Cerebellum (tissue), 5 donors: ENCODE results near the gene ICA1.

- PRO-cap, 3 experiments = no peak in any of the 3 experiments
- RAMPAGE, long total RNA = no peak
These were observed 101.6 kb upstream of the GLCCI1 start for GRCh38 chr7:7867046-7867408.

GRCh38 chr7:8177139-8177668 is 84.8 kb downstream of the ICA1 start:
- PRO-cap, 3 experiments = no peak in any of the 3 experiments
- RAMPAGE, long total RNA = no peak

DNA sequence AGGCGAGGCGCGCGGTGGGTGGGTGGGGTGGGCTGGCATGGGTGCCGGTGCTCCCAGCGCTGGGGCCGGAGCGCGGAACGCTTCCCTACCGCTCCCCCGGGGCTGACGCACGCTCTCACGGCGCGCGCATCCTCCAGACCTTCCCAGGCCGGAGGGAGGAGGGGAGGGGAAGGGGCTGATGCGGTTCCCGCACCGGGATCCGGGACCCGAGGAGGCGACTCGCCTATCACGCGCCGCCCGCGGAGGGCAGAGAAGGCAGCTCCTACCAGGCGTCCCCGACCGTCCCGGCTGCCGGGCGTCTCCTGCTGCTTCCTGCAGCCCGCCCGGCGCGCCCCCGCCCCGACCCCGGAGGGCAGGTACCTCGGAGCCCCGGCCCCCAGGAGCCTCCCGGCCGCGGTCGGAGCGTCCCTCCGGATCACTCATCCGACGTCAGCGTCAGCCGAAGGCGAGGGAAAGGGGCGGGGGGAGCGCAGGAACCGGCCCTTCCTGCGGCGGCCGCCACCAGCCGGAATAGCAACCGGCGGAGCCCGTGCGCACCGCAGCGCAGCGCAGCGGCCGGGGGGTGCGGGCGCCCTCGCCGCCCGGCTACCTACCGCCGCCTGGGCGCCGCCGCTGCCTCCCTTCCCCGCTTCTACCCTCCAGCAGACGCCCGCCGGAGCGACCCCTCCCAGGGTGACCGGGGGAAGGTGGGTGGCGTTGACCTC is at the start of gene ICA1:
TSS of gene ICA1 (minus strand) at position 434 of the 704 bp plus-strand sequence.
- PRO-cap, 3 experiments = peak in 3 of 3 experiments; most common plus-strand start position 442 of the sequence (in 2); most common minus-strand start position 434 of the sequence (in 2)
- RAMPAGE, long total RNA = no peak

DNA sequence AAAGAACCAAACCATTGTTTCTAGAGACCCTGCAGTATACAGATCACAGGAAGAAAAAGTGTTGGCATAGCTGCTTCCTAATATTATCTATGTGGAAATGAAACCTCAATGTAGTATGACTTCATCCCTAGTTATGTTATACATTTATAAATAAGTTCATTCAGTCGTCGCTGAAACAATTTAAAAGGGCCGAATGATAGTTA is 867 bp upstream of the ICA1 start:
- PRO-cap, 3 experiments = no peak in any of the 3 experiments
- RAMPAGE, long total RNA = no peak

DNA sequence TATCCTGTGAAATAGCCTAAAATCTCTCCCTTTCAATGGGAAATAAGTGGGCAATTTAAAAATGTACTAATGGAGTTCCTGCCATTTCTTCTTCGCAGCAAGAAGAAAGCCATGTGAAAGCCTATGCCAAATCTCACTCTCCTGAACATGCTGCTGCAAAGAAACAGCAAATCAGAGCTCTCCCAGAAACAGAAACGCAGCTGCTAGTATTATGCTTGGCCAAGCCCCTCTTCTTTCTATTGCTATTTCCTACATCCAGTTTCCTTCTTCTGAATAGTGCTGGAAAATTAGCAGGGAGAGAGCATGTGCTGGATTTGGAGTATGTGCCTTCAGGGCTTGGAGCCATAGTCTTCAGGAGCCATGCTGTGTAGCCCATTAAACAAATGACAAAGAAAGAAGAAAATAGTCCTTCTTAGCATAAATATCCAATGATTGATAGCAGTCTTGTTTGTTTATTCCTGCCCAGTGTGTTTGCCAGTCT is 818.3 kb downstream of the NDUFA4 start:
- PRO-cap, 3 experiments = peak in 1 of 3 experiments; most common plus-strand start position 276 of the sequence (in 1)
- RAMPAGE, long total RNA = no peak

DNA sequence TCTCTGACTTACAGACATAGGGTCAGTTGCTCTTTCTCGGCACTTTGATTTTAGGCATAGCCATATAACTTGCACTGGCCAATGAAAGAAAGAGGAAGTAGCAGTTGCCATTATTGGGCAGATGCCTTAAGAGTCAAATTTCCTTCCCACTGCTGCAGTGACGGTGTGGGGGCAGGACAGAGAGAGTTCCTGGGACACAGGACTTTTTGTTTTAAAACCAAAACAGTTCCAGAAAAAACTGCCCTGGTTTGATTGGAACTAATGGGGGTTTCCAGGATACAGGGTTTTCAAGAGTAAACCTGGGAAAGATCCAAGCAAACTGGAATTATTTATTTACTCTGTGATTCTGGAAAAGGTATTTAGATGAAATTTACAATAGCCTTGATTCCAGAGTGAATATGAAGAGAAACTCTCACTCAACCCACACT is 26.4 kb downstream of the NDUFA4 start:
- PRO-cap, 3 experiments = no peak in any of the 3 experiments
- RAMPAGE, long total RNA = no peak

DNA sequence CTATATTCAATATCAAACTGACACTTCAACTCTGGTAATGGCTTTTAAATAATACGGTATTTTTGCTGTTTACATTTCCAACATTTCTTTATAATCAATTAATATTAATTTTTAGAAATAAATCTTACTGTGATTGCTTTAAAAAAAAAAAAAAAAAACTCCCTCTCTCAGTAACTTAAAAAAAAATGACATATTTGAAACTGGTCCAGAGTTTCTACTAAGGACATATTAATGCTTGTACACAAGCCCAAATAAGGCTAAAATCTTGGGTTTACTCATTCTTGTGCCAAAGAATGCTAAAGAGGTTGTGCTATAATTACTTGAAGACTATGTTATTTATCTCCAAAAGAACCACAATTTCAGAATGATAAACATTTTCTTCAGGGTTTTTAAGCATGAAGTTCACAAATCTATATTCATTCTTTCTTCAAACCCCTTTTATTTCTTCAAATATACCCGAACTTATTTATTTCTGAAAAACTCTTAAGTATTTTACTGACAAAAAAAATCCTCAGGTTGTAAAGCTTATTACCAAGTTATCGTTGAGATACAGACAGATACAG is 5.6 kb downstream of the NDUFA4 start:
- PRO-cap, 3 experiments = no peak in any of the 3 experiments
- RAMPAGE, long total RNA = no peak

DNA sequence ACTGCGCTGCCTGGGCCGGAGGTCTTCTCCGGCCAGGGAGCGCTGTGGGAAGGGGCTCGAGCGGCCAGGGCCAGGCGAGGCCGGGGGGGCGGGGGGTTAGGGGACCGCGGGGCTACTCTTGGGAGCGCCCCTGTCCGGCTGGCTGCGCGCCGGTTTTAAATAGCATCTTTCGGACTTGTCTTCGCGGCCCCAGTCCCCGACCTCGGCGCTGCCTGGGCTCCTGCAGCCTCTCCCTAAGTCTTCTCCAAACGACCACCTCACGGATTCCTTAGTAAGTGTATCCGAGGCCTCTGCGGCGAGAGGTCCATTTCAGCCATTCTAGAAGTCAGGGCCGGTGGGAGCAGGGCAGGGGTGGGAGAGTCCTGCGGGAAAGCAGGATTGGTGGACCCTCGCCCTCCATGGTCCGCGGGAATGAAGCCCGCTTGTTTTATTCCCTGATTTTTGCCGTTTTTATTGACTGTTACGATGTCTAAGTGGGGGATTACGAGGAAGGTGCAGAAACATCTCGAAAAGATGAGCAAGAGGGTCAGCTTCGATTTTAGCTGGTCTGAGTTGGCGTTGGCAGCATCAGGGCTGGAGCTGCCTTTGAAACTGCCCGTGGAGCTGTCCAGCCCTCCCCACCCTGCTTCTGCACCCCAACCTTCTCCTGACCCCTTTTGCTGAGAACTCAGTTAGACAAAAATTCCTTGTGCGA is 529 bp downstream of the PHF14 start:
- PRO-cap, 3 experiments = no peak in any of the 3 experiments
- RAMPAGE, long total RNA = no peak

DNA sequence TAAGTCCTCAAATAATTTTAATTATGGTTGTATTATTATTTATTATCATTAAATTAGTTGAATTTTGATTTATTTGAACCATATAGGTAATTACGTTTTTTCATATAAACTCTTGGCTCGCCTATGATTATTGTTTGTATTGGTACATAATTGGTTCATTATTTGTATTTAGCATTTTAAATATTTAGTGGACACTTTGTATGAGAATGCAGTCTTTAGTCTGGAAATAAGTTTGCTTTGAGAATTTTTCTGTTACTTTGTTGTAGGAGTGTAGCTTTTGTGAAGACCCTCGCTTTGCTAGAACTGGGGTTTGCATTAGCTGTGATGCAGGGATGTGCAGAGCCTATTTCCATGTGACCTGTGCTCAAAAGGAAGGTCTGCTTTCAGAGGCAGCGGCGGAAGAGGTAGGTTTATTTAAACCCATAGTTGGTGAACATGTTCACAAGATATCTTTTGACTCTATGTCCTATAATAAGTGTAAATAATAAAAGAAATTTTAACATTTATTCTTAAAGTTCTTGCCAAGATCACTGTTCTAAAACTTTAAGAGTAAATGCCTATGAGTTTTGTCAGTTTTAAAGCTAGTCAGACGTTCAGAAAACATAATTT is 54.8 kb downstream of the PHF14 start:
- PRO-cap, 3 experiments = no peak in any of the 3 experiments
- RAMPAGE, long total RNA = no peak

GRCh38 chr7:11195322-11195840 is 221.7 kb downstream of the PHF14 start:
- PRO-cap, 3 experiments = no peak in any of the 3 experiments
- RAMPAGE, long total RNA = no peak

GRCh38 chr7:11371057-11371783 is 397.5 kb downstream of the PHF14 start:
- PRO-cap, 3 experiments = no peak in any of the 3 experiments
- RAMPAGE, long total RNA = no peak

DNA sequence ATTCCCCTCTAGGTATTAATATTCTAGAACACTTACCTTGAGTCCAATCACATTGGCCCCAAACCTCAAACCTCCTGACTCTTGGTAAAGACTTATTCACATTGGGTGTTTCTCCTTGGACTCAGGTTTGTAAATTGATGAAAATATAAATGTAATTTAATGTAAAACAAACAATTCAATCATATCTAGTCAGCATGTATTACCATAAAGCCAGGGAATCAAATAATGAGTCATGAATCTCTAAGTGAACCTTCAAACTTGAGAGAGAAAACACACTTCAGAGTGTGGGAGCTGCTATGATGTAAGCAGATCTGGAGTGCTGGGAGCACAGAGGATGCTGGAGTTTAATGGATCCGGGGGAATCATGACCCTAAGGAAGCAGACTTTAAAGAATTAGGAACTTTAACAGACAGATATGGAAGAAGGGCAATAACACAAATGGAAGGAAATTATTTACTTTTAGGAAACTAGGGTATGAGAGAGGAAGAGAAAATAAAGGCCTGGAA is 5.2 kb upstream of the SCIN start:
- PRO-cap, 3 experiments = no peak in any of the 3 experiments
- RAMPAGE, long total RNA = no peak

- PRO-cap, 3 experiments = no peak in any of the 3 experiments
- RAMPAGE, long total RNA = no peak
These were observed 18.1 kb downstream of the SCIN start for GRCh38 chr7:12588692-12589032.

- PRO-cap, 3 experiments = no peak in any of the 3 experiments
- RAMPAGE, long total RNA = no peak
These were observed 1.8 kb upstream of the ARL4A start for GRCh38 chr7:12685482-12686116.

GRCh38 chr7:12928618-12928949 is 241.2 kb downstream of the ARL4A start:
- PRO-cap, 3 experiments = no peak in any of the 3 experiments
- RAMPAGE, long total RNA = no peak

- PRO-cap, 3 experiments = no peak in any of the 3 experiments
- RAMPAGE, long total RNA = no peak
These were observed 328.7 kb downstream of the ARL4A start for GRCh38 chr7:13016053-13016547.

- PRO-cap, 3 experiments = no peak in any of the 3 experiments
- RAMPAGE, long total RNA = no peak
These were observed 69.2 kb downstream of the ETV1 start for GRCh38 chr7:13920374-13920564.

- PRO-cap, 3 experiments = no peak in any of the 3 experiments
- RAMPAGE, long total RNA = no peak
These were observed 289.3 kb upstream of the ETV1 start for GRCh38 chr7:14278636-14279214.

- PRO-cap, 3 experiments = no peak in any of the 3 experiments
- RAMPAGE, long total RNA = no peak
These were observed 96.7 kb downstream of the AGMO start for GRCh38 chr7:15465134-15465461.

DNA sequence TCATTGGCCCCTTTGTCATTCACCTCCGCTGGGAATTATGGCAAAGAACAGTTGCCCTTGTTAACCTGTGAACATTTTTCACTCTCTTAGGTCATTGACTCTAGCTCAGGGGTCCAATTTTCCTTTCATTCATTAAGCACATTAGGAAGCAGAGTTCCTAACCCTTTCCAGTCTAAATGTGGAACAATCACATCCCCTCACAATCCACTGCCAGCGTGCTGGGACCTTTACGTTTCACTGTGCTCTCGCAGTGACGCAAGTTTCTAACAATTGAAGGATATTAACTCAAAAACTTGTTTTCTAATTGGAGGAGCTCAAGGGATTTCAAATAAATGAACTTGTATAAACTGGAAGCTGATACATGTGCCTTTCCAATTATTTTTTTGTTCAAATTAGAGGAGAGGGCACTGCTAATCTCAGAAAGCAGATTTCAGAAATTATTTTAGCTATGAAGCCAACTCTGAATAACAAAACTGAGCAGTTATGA is 79.3 kb upstream of the MEOX2 start:
- PRO-cap, 3 experiments = peak in 1 of 3 experiments; most common minus-strand start position 178 of the sequence (in 1)
- RAMPAGE, long total RNA = no peak